ENCODE measurements around the genes CCT8L2 and BID.

DNA sequence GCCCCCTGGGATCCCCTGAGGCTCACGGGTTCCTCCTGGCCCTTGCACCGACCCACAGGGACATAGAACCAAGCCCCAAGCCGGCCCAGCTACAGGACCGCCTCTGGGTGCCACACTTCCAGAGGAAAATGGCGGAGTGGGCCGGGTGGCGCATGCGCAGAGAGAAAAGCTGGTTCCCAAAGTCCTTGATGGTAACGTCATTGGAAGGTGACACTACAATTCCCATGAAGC is 2712.4 kb upstream of the OR11H1 start:
- PRO-cap, result no peak

GRCh38 chr22:16592620-16592866 is at the start of gene CCT8L2:
Gene CCT8L2, minus strand, starts transcription at chr22:16592810.
- PRO-cap, result no peak

- PRO-cap, result bidirectional peak, plus-strand start at chr22:16718259, minus-strand start at chr22:16718077
These were observed 107.3 kb downstream of the XKR3 start for GRCh38 chr22:16717945-16718311.

GRCh38 chr22:17092411-17092631 is 7.5 kb downstream of the IL17RA start:
- PRO-cap, result no peak

- PRO-cap, result no peak
These were observed 4.2 kb downstream of the TMEM121B start for GRCh38 chr22:17116778-17117528.

GRCh38 chr22:17266042-17267040 is 47.1 kb upstream of the ADA2 start:
- PRO-cap, result bidirectional peak, plus-strand start at chr22:17266395, minus-strand start at chr22:17266284; bidirectional peak, plus-strand start at chr22:17266723, minus-strand start at chr22:17266629; bidirectional peak, plus-strand start at chr22:17266847, minus-strand start at chr22:17266787

GRCh38 chr22:17368462-17369379 is 539 bp upstream of the CECR2 start:
- PRO-cap, result bidirectional peak, plus-strand start at chr22:17368863, minus-strand start at chr22:17368659; bidirectional peak, plus-strand start at chr22:17369211, minus-strand start at chr22:17369062; bidirectional peak, plus-strand start at chr22:17369515, minus-strand start at chr22:17369292

GRCh38 chr22:17580442-17580946 is 17.2 kb downstream of the SLC25A18 start:
- PRO-cap, result no peak

DNA sequence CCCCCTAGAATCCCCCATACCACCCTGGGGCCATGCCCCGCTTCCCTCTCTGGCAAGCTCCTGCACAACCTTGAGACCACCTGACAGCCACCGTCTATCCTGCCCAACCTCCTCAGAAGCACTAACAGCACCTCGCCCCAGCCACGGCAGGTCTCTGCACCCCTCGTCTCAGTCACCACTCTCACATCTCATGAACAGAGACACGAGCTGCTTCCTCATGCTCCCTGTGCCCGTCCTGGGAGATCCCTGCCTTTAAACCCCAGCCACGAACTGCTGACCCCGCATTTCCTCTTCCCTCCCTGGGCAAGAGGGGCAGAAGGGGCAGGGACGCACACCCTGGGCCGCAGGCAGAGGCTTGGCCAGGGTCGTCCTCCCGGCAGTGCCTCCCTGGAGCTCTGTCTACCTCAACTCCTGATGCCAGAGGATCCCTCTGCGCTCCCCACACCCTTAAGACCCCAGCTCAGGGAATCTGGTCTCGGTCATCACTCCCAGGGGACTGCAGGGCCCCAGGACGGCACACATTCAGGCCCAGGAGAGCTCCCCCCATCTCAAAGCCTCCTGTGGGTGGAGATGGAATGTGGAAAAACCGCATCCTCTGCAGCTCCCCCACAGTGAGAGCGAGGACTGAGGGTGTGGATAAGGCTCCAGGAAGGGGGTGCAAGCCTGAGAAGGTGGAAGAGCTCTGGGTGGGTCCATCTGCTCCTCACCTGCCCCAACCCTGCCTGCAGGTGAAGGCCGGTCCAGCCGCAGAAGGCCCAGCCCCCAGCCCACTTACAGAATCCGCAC is 1.2 kb downstream of the BID start:
- PRO-cap, result bidirectional peak, plus-strand start at position 609 of the sequence, minus-strand start at position 423 of the sequence

- PRO-cap, result bidirectional peak, plus-strand start at chr22:17774382, minus-strand start at chr22:17774469; bidirectional peak, plus-strand start at chr22:17774616, minus-strand start at chr22:17774656; unidirectional peak, minus-strand start at chr22:17774843; unidirectional peak, minus-strand start at chr22:17775097
These were observed at the start of gene BID for GRCh38 chr22:17774196-17775287. Gene BID, minus strand, starts transcription at chr22:17774469.

- PRO-cap, result no peak
These were observed 997 bp upstream of the BID start for GRCh38 chr22:17775288-17775644.

- PRO-cap, result no peak
These were observed 3.2 kb upstream of the BID start for GRCh38 chr22:17776959-17778301.

GRCh38 chr22:17893546-17894377 is 119.5 kb upstream of the BID start:
- PRO-cap, result no peak

DNA sequence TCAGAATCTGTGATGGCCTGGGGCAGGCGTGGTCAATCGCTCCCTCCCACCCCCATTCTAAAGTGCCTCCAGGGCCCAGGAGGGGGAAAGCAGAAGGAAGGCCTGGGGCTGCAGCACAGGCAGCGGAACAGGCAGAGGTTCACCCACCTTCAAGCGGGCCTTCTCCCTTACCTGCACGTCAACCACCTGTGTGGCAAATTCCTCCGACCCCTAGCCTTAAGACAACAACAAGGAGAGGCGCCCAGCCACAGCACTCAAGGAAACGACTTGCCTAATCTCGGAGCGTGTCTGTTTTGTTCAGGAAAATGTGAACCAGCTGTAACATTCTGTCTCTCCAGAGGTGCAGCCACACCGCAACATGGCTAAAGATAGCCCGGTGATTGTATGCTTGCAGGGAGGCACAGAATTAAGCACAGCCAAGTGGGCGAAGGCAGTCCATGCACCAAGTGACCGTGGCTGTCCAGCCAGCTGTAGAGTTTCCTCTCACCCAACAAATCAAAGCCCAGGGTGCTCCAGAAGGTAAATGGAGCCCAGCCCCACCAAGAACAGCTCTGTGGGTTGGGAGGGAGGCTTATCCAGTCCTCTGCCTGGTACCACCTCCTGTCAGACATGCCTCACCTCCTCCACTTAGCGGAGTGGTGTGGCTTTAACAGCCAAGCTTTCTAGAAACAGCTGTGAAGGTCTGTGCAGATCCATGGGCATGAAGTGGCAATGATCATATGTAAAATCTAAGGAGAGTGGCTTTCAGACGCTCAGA is 82.4 kb downstream of the MICAL3 start:
- PRO-cap, result no peak

- PRO-cap, result unidirectional peak, minus-strand start at chr22:17943682
These were observed 80.7 kb downstream of the MICAL3 start for GRCh38 chr22:17943477-17944243.

- PRO-cap, result bidirectional peak, plus-strand start at chr22:17969985, minus-strand start at chr22:17970076; unidirectional peak, minus-strand start at chr22:17970336
These were observed 54.6 kb downstream of the MICAL3 start for GRCh38 chr22:17969540-17970389.

DNA sequence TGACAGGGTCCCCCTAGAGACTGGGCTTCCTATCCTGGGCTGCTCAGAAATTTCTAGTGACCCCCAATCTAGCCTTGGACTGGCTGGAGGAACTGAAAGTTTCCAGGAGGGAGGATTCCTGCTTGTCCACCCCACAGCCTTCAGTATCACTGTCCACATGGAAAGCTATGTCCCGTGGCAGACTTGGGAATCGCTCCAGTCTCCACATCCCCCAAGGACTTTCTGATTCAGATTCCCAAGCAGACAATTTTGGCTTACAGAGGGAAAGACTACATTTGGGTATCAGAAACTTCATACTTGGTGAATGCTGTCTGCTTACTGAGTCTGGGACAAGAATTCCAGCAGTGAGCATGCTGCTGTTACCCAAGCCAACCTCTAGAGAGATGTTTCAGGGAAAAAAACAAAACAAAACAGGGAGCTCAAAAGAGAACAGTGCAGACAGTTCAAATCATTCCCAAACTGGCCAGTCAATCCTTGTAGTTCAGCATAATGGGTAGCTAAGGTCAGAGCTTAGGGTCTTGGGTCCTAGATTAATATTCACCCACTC is 9.2 kb upstream of the MICAL3 start:
- PRO-cap, result no peak

GRCh38 chr22:18065302-18065867 is 12.4 kb upstream of the PEX26 start:
- PRO-cap, result no peak

- PRO-cap, result no peak
These were observed 9.6 kb downstream of the PEX26 start for GRCh38 chr22:18087370-18087863.

DNA sequence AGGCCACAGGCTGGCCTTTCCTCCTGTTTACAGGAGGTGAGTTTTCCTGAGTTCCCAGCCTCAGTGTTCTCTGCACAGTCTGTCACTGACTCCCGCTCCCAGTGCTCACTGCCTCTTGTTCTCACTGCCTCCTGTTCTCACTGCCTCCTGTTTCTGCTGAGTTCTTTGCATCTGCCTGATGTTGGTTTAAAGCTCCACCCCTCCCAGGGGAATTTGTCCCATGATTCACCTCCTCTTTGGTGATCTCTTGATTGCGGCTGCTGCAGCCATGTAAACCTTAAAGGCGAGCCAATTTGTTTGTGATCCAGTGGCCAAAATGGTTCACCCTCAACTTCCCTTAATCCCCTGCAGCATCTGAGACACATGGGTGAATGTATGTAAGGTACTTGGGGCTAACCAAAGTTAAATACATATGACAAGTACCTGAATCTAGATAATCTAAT is 6.0 kb upstream of the TUBA8 start:
- PRO-cap, result no peak

Measured in neuron (in vitro differentiated cells).